NALM6 (cell line): ENCODE measurements around a stretch of chr1.

DNA sequence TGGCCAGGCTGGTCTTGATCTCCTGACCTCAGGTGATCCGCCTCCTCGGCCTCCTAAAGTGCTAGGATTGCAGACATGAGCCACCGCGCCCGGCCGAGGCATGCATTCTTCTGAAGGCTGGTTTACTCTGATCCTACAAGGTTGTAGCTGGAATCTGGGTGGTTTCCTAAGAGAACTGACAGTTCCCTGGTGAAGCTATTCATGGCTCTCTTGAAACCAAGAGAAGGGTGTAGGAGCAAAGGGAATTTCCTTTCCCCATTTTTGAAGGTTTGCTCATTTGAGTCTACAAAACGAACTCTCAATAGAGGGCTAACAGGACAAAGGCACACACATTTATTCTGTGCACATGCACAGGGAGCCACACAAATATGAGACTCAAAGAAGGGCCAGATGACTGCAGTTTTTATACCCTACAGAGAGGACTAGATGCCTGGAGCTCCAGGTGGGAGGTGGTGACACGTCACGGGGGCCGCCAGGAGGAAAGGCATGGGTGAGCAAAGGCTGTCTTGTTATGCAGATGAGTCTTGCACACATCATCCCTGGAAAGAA is 49.5 kb upstream of the ERRFI1 start:
- PRO-cap: no peak

GRCh38 chr1:8077898-8078976 is 52.1 kb upstream of the ERRFI1 start:
- PRO-cap: no peak

DNA sequence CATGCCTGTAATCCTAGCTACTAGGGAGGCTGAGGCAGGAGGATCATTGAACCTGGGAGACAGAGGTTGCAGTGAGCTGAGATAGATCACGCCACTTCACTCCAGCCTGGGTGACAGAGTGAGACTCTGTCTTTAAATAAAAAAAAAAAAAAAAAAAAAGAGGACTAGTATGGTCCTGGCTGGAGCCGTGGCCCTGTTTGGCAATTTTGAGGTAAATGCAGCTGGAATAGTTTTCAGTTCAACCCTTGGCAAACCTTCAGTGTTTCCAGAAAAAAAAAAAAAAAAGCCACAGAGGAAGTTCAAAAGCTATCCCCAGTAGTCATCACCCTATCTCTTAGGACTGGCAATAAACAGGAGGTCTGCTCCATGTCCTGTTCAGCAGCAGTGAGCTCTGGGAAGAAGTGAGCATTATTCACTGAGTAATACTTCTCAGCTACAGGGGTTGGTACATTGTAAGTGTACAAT is 56.8 kb upstream of the ERRFI1 start:
- PRO-cap: no peak

- PRO-cap: no peak
Measured at GRCh38 chr1:8211722-8212477, 106.0 kb upstream of the SLC45A1 start.

DNA sequence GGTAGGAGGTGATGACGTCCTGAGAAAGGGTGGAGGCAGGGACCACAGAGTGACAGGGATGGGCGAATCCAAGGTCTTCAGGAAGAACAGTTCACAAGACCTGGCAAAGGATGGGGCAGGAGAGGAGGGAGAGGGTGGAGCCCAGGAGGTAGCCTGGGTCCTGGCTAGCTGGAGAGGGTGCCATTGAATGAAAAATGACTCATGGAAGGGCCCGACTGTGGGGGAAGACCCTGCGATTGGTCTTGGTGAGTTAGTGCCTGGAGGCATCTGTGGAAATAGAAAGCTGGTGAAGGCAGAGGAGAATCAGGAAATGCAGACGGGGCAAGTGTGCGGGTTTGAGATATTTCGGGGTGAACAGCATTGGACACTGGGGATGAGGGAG is 60.3 kb upstream of the SLC45A1 start:
- PRO-cap: no peak

- PRO-cap: no peak
Measured at GRCh38 chr1:8283032-8283591, 34.8 kb upstream of the SLC45A1 start.

GRCh38 chr1:8294361-8294688 is 23.6 kb upstream of the SLC45A1 start:
- PRO-cap: no peak

DNA sequence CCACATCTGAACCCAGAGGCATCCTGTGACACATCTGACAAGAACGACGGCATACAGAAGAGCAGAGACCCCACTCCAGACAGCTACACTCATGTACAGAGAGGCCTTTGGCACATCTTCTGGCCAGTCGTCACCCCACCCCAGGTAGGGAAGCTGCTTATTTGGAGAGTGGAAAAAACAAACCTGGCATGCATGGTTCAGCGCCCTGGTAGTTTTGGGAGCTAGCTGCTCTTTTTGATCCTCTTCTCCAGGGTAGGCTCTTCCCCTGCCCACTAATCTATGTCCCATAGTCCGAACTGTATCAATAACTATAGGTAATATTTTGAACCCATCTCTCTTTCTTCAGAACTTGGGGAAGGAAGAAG is 72.2 kb downstream of the SLC45A1 start:
- PRO-cap: no peak

DNA sequence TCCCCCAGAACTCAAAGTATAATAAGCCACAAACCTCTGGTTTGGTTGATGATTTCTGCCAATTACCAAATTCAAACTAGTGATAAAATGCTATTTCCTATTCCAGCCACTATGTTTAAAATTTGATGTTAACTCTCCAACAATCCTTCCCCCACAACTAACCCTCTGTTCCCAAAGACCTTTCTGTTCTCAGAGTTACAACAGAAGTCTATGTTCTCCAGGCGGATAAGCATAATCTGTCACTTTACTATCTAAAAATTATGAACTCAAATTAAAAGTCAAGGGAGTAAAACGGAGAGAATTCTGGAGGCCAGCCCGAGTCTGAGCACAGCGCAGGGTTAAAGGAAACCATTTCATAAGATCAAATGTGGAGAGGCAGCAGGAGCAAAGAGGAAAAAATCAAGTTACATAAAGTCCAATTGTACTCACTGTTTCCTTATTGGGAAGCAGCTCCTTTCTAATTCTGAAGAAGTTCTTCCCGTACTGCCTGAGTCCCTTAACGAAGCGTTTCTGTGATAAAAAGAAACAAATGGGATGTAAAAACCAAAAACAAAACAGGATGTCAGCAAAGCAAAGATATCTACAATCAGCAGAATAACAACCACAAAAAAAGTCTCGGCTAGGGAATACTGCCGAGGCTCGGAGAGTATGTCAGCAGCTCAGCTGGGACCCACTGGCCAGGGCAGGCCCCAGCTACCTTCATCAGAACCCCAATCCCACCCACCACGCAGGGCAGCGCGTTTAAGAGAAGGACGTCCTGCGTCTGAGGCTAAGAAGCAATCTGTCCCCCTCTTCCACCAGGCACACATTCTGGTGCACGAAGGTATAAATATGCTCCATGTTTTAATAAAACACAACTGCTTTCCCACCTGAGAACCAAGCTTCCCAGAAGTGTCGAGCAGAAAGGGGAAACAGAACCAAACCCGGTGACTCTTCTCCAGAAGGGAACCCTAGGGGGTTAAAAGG is 104.7 kb downstream of the SLC45A1 start:
- PRO-cap: no peak

DNA sequence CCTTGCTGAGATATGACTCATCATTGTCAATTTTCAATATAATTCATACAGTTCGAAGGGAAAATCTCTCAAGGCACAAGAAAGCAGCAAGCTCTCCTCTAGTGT is 106.4 kb downstream of the SLC45A1 start:
- PRO-cap: no peak

GRCh38 chr1:8424552-8425259 is 106.8 kb downstream of the SLC45A1 start:
- PRO-cap: bidirectional peak, plus-strand start at chr1:8424806, minus-strand start at chr1:8424656

GRCh38 chr1:8428149-8428484 is 110.2 kb downstream of the SLC45A1 start:
- PRO-cap: no peak

- PRO-cap: no peak
Measured at GRCh38 chr1:8604113-8604703, 213.2 kb downstream of the RERE start.

- PRO-cap: bidirectional peak, plus-strand start at chr1:8629939, minus-strand start at chr1:8629879
Measured at GRCh38 chr1:8629025-8630082, 188.1 kb downstream of the RERE start.

- PRO-cap: no peak
Measured at GRCh38 chr1:8660117-8660847, 157.2 kb downstream of the RERE start.

DNA sequence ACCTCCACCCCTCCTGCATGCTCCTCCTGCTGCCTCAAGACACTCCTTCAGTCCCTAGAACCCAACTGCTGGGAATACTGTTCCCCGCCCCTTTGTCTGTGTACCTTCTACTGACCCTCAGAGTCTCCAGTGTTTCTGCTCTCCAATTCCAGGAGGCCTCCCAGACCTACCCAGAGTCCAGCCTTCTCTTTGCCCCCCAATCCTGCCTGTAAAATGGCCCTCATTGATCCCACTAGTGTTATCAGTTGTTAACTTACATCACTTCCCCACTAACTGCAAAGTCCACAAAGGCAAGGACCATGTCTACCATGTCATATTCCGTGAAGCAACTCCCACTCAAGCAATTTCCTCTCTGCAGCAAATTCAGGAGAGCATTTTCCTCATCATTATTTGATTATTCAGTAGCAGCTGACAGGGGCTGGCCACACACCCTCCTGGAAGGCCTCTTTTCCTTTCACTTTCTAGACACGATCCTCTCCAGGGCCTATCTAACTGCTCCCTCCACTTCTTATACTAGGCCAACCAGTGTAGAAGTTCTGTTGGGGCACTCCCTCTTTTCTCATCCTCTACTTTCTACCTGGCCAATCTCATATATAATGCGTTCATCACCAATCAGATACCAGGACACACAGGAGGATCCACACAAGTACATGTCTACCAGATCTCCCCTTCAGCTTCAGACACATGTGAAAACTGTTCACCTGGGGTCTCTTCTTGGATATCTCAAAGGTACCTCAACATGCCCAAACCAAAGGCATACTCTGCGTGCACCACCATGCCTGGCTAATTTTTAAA is 153.4 kb downstream of the RERE start:
- PRO-cap: no peak

- PRO-cap: no peak
Measured at GRCh38 chr1:8665128-8665556, 152.3 kb downstream of the RERE start.

- PRO-cap: no peak
Measured at GRCh38 chr1:8668010-8668659, 149.3 kb downstream of the RERE start.

GRCh38 chr1:8789288-8790087 is 28.0 kb downstream of the RERE start:
- PRO-cap: no peak

GRCh38 chr1:8816320-8816598 is 1.2 kb downstream of the RERE start:
- PRO-cap: no peak